RPMI7951 (cell line): ENCODE results near the gene LMAN2.

DNA sequence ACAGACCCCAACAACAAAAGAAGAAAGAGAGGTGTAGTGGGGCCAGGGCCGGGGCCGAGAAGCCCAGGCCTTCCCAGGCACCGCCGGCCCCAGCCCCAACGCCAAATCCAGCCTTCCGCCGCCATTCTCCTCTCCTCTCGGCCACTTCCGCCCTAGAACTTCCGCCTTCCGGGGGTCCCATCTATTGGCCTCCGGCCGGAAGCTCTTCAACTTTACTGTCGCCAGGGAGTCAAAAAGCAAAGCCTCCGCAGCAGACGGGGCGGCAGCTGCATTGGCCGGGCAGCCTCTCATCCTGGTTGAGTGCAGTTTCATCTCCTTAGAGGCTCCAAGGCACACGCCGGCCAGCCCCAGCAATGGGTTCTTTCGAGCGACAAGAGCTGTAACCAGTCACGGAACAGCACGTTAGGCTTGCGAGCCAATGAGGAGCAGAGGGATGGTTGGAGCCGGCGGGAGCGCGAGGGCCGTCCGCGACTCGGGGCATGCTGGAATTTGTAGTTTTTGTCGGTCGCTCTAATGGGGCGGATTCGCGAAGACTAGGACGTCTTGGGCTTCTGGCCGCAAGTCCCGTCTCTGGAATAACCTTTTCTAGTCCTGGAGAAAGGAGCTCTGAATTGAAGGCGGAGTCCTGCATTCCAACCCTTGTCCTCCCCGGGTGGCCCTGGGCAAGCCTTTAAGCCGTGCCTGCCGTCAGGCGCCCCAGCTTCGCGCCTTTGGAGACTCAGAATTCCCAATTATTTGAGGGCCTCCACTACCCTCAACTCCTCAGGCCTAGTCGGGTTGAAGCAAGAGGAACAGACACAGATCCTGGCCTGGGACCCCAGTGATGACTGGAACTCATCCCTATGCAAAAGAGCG is at the start of gene LMAN2:
LMAN2 (minus strand) TSS at position 146 of the 855 bp plus-strand sequence.
- RAMPAGE, long total RNA, result no peak

DNA sequence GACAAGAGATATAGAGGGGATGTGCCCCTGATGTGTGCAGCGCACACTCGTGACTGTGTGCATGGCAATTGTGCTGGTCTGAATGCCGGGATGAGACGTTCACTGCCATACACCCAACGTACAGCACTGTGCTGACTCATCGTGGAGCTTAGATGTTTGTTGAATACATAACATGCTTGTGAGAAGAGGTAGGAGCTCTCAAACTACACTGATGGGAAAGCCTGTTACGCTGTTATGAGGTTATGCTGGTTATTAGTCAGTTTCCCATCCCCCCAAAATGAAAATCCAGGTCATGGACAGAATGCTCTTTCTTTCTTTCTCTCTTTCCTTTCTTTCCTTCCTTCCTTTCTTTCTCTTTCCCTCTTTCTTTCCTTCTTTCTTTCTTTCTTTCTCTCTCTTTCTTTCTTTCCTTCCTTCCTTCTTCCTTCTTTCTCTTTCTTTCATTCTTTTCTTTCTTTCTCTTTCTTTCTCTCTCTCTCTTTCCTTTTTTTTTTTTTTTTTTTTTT is 4.8 kb upstream of the SLC34A1 start:
- RAMPAGE, long total RNA, result no peak

DNA sequence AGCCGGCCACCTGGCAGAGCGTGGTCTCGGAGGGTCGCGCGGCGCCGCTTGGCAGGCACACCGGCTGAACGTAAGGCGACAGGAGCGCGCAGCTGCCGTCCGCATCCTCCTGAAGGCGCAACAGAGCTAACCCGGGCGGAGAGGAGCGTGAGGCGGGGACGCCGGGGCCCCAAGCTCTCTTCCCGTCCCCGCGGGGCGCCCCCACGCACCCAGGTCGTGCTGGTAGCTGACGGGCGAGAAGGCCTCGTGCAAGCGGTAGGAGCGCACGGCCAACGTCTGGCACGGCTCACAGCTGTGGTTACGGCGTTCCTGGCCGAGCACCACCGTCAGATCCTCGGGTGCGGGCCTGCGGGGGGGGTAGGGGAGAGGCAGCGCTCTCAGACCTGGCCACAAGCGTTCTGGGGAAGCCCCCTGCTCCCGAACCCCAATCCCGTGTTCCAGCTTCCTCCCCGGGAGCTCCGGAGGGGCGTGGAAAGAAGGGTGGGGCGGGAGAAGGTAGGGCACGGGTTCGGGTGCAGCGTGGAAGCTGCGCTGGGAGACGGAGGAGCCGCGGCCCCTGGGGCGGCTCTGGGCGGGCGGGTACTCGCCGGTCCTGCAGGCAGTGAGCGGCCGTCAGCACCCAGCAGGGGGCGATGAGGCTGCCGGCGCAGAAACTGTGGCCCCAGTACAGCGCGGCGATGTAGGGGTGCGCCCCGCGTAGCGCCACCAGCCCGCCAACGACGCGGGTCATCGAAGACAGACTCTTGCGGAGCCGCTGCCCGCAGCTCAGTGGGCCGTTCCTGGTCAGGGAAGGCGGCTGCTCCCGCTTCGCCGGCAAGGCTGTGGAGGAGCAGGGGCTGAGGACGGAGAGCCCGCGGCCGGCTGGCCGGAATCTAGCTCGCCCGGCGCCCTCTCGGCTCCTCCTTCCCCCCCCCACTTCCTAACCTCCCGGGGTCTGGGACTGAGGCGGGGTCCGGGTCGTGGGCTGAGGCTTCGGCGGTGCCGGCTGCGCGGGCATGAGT is 3.1 kb upstream of the PFN3 start:
- RAMPAGE, long total RNA, result no peak

GRCh38 chr5:177405889-177406088 is 3.6 kb downstream of the F12 start:
- RAMPAGE, long total RNA, result no peak

DNA sequence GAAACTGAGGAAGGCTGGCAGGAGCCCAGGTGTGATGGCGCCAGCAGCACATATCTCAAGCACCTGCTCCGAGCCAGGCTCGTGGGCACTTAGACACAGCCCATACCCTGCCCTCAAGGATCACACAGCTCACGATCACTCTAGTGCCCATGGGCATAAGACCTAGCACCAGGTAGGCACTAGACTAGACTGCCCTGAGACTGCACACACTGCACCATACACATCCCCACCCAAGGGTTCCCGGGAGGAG is 659 bp downstream of the F12 start:
- RAMPAGE, long total RNA, result no peak

DNA sequence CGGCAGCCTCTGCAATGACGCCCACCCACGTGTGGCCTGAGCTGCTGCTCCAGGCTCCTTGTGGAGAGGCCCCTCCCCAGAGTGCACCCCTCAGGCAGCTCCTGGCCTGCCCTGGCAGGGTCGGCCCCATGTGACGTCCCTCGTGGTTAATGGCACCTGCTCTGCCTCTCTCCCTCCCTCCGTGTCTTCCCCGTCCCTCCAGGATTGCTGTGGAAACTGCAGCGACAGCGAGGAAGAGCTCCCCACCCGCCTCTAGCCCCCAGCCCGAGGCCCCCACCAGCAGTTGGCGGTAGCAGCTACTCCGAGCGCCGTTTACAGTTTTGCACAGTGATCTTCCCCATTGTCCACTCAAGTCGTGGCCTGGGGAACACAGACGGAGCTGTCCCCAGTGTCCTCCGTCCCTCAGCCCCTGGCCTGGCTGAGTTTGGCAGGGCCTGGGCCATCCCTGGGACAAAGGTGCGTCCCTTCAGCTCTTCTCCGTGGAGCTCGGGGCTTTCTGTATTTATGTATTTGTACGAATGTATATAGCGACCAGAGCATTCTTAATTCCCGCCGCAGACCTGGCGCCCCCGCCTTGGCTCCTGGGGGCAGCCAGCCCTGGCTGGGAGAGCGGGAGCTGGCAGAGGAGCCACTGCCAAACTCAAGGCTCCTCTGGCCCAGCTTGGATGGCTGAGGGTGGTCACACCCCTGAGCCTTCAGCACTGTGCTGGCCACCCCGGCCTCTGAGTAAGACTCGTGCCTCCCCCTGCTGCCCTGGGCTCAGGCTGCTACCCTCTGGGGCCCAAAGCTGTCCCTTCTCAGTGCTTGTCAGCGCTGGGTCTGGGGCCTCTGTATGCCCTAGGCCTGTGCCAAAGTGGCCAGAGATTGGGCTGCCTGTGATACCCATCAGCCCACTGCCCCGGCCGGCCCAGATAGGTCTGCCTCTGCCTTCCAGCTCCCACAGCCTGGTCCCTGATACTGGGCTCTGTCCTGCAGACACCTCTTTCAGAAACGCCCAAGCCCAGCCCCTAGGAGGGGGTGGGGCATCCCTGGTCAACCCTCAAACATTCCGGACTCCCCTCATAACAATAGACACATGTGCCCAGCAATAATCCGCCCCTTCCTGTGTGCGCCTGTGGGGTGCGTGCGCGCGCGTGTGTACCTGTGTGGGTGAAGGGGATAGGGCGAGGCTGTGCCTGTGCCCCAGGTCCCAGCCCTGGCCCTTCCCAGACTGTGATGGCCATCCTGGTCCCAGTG is 4.7 kb upstream of the PRR7 start:
- RAMPAGE, long total RNA, result no peak

GRCh38 chr5:177444086-177444492 is 2.5 kb upstream of the PRR7 start:
- RAMPAGE, long total RNA, result no peak

DNA sequence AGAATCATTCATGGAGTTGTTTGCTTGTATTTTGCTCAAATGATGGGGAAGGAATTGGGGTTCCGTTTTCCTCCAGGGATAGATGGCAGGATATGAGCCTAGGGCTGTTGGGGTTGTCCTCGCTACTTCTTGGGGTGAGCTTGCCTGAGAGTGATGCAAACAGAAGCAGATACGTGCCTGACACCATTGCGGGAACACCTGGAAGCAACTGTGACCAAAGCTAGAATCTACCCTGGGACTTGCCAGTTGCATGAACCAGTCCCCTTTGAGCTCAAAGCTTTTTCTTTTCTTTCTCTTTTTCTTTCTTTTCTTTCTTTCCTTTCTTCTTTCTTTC is 1.2 kb upstream of the PRR7 start:
- RAMPAGE, long total RNA, result no peak

DNA sequence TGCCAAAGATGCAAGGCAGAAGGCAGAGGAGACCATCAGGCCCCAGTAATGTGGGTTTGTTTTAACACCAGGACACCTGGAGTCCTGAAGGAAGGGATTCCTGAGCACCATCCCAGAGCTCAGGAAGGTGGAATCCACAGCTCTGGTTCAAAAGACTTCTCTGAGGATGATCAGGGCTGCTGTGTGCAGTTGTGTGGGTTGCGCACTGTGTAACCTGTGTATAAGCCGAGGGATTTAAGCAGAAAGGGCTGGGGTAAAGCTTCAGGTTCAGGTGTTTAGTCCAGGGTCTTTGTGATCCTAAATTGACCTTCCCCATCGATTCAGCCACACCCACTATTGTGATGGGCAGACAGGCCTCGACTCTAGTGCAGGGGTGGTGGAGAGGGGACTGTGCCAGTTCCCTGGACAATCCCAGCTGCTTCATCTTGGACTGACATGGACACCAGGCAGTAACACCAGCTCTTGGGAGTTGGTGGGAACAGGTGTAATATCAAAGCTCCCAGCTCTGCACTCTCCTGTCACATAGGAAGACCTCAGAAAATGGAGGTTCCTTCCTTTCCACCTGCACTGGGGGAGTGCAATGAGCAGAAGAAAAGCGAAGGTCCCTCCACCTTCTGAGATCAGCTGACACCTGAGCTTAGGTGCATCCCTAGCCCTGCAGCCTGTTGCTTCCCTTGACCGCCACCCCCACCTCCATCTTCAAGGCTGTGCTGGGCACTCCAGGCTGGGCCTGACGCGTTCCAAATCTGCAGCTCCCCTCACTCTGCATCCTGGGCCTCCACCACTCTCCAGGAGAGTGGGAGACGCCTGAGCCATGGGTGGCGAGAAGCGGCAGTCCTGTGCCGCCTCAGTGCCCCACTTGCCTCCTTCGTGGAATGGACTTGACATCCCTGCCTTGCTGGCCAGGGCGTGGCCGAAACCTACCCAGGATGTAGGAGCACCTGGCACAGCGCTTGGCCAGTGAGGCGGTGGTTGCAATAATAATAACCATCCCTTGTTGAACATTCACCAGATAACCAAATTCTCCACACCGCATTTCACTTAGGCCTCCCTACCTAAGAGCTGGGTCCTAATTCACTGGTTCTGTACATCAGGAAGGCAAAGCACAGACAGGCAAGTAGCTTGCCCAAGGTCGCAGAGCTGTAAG is 11.3 kb downstream of the B4GALT7 start:
- RAMPAGE, long total RNA, result no peak

GRCh38 chr5:177612036-177612398 is 12.1 kb downstream of the B4GALT7 start:
- RAMPAGE, long total RNA, result no peak

DNA sequence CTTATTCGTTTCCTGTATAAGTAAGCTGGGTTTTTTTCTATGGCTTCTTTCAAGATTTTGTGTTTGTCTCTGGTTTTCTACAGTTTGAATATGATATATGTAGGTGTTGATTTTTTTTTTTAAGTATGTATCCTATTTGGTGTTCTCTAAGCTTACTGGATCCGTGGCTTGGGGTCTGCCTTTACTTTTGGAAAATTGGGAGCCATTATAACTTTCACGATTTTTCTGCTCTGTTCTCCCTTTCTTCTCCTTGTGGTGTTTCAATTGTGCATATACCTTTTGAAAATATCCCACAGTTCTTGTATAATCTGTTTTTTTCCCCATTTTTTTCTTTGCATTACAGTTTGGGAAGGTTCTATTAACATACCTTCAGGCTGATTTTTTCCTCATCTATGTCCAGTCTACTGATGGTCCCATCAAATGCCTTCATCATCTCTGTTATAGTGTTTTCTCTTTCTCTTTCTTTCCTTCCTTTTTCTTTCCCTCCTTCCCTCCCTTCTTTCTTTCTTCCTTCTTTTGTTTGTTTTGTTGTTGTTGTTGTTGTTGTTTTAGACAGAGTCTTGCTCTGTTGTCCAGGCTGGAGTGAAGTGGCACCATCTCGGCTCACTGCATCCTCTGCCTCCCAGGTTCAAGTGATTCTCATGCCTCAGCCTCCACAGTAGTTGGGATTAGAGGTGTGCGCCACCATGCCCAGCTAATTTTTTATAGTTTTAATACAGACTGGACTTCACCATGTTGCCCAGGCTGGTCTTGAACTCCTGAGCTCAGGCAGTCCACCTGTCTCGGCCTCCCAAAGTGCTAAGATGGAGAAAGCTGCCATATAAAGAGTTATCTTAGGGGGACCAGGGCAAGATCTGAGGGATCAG is 17.9 kb downstream of the B4GALT7 start:
- RAMPAGE, long total RNA, result no peak

GRCh38 chr5:177638077-177638746 is 38.3 kb downstream of the B4GALT7 start:
- RAMPAGE, long total RNA, result no peak

DNA sequence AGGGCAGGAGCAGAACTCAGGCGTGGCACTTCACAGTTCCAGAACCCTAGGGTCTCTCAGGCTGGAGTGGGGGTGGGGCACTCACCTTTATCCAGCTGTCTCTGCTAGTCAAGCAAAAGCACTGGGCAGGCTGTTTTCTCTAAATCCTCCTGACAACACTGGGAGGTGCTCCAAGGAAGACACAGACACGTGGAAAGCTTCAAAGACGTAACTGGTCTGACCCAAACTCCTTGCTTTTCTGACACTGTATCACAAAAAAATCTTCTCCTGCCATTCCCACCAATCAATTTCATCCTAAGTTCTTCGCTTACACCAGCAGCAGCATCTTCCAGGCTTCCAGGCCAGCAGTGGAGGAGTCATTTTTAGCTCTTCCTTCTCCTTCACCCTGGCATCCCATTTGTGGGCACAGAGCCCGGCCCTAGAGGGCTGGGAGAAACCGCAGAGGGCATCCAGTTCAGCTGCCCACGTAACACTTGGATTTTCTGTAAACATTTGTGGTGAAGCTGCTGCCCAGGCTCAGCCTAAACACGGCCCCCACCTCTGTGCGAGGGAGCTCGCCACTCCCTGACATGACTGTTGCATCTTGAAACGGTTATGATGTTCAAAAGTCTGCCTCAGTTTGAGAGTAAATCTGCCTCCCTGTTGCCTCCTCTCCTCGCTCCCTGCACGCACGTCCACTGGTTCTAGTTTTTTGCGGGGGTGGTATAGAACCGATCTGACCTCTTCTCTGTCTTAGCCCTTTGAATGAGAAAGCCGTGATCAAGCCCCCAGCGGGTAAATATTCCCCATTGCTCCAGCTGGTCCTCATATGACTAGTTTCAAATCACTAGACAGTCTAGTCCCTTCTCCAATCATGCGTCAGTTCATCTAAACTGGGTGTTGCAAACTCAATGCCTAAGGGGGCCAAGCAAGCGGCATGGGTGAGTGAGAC is 35.1 kb upstream of the N4BP3 start:
- RAMPAGE, long total RNA, result no peak

GRCh38 chr5:178121469-178122112 is 8.3 kb downstream of the N4BP3 start:
- RAMPAGE, long total RNA, result no peak

- RAMPAGE, long total RNA, result no peak
Measured at GRCh38 chr5:178123414-178123932, 7.3 kb upstream of the RMND5B start.

GRCh38 chr5:178127266-178127833 is 3.5 kb upstream of the RMND5B start:
- RAMPAGE, long total RNA, result no peak

DNA sequence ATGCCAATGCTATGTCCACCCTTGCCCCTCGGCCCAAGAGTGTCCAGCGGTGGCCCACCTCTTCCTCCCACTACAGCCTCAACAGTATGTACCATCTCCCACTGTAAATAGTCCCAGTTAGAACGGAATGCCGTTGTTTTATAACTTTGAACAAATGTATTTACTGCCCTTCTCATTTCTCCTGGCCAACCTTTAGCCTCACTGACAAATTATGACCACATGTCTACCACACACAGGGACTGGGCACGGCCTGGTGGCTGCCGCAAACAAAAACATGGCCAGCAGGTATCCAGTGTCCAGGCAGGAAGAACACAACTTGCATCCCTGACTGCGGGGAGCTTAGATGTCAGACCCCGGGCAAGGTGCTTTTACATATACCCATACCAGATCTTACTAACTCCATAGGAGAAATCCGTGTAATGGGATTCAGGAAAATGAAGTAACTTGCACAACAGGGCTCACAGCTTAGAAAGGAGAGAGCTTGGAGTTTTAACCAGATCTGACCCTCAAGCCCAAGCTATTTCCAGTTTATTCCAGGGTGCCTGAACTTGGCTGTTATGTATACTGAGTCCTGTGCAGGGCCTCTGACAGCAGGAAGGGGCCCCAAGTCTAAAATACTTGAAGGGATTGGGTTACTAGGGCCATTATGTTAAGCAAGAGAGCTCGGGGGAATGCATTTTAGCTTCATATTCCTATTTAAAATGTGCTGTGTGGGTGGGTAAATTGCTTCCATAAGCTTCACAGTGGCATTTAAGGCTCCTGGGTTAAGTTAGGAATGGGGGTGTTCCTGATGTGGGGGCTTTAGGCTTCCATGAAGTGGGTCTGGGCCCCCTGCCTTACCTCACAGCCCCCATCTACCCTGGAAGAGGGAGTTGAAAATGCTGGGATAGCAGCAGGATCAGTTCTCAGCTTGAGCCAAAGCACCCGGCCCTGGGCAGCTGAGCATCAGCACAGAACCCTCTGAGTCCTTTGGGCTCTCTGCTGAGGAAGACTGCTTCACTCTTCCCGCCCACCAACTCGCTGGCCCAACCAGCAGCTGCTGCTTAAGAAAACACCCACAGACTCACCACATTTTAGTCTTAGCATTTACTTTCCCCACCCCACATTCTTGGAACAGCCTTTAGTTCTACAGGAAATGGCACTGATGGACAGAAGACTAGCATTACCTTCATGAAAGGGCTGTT is 4.9 kb downstream of the NHP2 start:
- RAMPAGE, long total RNA, result no peak

DNA sequence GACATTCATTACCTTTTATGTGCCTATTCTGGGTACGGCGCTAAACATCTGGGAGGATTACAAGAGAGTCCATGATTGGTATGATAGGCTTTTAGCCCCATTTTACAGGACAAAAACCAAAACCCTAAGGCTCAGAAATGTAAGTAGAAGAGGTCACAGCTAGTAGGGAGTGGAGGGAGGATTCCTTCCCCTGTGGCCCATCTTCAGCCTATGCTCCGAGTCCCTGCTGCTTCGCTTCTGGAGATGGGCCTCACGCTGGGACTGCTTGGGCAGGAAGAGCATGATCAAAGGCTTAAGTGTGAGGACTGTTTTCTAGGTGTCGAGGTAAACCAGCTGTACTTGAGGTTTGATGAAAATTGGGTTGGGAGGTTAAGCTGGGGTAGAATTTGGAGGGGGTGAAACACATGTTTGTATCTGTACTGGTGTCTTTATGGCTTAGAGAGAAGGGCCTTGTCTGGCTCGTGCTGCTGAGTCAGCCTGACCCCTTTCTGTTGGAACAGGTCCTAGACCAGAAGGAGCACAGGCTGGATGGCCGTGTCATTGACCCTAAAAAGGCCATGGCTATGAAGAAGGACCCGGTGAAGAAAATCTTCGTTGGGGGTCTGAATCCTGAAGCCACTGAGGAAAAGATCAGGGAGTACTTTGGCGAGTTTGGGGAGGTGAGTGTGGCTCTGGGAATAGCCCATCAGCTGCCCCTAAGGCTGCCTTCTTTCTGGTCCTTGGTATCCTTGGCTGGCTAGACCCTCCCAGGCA is 2.1 kb downstream of the HNRNPAB start:
- RAMPAGE, long total RNA, result no peak

DNA sequence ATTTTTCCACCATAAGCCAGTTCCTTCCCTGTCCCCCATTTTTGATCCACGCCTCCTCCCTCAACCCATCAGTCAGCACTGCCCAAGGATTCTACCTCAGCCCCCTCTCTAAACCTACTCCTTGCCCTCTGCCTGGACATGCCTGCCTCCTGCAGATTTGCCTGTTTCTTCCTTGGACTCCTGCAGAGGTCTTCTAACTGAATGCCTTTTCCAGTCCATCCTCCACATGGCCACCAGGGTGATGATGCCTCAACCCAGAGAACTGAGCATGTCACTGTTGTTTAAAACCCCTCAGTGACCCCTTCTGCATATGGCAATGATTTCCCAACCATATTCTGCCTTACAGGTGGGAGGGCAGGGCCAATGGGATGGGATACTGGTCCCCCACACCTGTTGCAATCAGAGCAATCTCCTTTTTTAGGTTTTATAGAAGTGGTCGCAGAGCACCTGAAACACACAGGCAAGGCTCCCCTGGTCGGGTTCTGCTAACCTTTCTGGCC is 9.4 kb downstream of the PHYKPL start:
- RAMPAGE, long total RNA, result no peak

- RAMPAGE, long total RNA, result no peak
Measured at GRCh38 chr5:179122655-179123004, 62.5 kb downstream of the ZNF354C start.